ENCODE measurements around the genes CST5 and CST7.

DNA sequence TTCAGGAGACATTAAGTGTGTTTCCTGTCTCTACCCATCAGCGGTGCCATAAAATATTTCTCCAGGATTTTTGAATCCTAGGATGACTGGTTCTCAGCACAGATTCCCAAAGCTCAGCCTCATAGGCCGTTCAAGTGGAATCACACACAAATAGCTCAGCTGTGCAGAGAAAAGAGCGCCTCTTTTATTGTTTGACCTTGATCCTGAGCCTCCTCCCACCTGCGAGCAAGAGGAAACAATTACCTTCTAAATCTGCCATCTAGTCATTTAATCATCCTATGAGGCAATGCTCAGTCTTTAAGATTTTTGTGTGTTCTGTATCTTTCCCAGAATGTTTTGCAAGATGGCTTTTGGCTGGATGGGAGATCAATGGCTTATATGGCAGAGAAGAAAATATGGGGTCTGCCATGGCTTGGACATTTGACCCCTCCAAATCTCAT lies 31.9 kb upstream of the RALGAPA2 start:
- PRO-cap: no peak
- RRBS: no CpG with 5 or more reads among the region's 4 CpGs

- PRO-cap: no peak
- RRBS: no CpG with 5 or more reads among the region's 2 CpGs
Measured at GRCh38 chr20:21361428-21361823, 35.9 kb downstream of the NKX2-4 start.

- PRO-cap: no peak
- RRBS: no CpG with 5 or more reads among the region's 2 CpGs
Measured at GRCh38 chr20:22570931-22571354, 13.4 kb downstream of the FOXA2 start.

DNA sequence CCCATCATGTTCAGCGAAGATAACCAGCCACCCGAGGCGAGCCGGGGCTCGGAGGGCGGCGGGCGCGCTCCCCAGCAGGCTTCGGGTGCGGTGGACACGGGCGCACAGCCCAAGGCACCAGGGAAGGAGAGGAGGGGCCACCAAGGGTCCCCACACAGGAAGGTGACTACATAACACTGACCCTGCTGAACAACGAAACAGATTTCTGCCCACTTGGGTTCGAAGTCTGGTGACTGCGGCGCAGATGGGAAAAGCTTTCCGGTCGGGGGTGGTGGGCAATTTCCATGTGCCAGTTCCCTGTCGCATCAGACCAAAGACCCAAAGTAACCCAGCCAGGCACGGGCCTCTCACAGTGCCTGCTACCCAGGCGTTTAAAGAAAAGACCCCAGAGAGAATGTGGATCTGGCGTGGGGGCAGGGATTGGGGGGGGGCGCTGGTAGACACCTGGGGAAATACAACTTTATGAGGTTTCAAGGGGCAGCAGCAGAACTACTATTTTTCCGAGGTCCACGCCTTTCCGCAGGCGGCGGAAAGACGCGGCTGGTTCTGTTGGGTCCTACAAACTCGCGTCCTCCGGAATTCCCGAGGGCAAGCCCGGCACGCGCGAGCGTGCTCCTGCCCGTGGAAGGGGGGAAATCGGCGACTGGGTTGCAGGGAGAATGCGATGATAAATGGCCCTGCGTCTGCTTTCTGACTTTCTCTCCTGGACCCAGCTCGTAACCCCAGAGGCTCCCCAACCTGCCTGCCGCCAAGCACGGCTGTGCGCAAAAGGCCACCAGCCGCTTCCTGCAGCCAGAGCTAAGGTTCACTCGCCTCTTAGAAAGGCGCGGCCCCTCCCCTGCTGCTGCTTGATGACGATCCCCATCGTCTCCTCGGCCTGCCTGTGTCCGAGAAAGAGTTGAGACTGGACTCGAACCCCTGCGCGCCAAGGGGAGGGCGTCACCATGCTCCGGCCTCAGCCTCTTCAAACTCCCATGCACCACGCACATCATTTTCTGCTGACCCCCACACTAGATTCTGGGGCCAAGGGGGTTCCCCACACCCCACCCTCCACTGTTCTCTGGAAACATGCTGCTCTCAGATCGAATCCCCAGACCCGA lies 6.9 kb downstream of the FOXA2 start:
- PRO-cap: no peak
- RRBS: no CpG with 5 or more reads among the region's 65 CpGs

GRCh38 chr20:22763560-22764050 lies 179.2 kb upstream of the FOXA2 start:
- PRO-cap: no peak
- RRBS: no CpG with 5 or more reads among the region's 5 CpGs

GRCh38 chr20:23051170-23051757 lies 1.8 kb upstream of the THBD start:
- PRO-cap: bidirectional peak, plus-strand start at chr20:23051265, minus-strand start at chr20:23051100; bidirectional peak, plus-strand start at chr20:23051669, minus-strand start at chr20:23051556
- RRBS: 83% methylated on average over 9 of the region's 29 CpGs

- PRO-cap: no peak
- RRBS: no CpG with 5 or more reads among the region's 11 CpGs
Measured at GRCh38 chr20:23084264-23084595, 1.9 kb downstream of the CD93 start.

GRCh38 chr20:23092649-23093304 lies 6.7 kb upstream of the CD93 start:
- PRO-cap: no peak
- RRBS: no CpG with 5 or more reads among the region's 5 CpGs

GRCh38 chr20:23119543-23120168 lies 33.5 kb upstream of the CD93 start:
- PRO-cap: no peak
- RRBS: no CpG with 5 or more reads among the region's 11 CpGs

DNA sequence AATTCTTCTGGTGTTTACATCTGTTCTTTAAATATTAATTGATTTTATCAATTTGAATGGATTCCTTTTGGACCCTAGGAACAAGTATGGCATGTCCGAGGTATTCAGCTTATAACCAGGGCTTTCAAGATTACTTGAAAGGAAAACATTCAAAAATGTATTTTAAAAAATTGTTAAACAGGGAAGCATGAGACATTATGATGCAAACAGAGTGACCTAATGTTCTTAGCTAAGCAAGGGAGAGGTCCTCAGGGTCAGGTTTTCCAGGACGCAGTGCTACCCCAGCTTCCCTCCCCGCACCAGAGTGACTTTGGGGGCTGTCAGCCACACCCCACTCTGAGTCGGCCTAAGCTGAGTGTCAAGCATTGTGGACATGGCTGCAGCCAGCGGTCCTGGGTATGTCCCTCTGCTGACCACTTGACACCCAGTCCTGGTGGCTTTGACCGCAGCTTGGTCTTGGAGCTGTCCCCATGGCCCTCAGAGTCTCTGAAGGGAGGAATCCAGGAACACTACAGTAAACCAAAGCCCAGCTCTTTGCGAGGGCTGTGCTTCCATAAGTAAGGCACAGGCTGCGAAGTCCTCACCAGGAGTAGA lies 54.8 kb upstream of the CD93 start:
- PRO-cap: no peak
- RRBS: no CpG with 5 or more reads among the region's 8 CpGs

DNA sequence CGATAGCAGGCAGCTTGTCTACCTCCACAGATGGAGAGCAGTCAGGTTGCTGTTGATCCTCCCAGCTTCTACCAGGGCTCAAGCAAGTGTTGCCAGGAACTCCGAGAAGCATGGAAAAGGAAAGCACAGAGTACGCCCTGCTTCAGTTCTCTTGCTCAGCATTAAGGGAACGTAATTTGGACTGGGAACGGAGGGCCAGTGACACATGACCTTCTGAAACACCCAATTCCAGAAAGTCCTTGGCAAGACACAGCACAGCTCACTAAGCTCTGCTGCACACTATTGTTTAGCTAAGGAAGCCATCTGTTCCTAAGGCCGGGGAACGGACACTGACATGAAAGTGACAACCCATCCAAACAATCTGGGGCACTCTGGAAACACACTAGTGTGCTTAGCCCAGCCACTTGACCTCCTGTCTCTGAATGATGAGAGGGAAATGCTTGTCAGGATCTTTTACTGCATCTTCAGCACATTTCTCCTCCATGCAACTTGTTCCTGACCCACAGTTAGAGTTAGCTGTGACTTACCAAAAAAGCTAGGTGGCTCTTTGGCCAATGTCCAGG lies 56.9 kb upstream of the NXT1 start:
- PRO-cap: no peak
- RRBS: no CpG with 5 or more reads among the region's 7 CpGs

- PRO-cap: no peak
- RRBS: no CpG with 5 or more reads among the region's 6 CpGs
Measured at GRCh38 chr20:23315190-23315389, 35.5 kb upstream of the NXT1 start.

GRCh38 chr20:23349869-23350701 lies 506 bp upstream of the NXT1 start:
- PRO-cap: bidirectional peak, plus-strand start at chr20:23349996, minus-strand start at chr20:23350064; bidirectional peak, plus-strand start at chr20:23350168, minus-strand start at chr20:23350210; bidirectional peak, plus-strand start at chr20:23350327, minus-strand start at chr20:23350375; bidirectional peak, plus-strand start at chr20:23350799, minus-strand start at chr20:23350662
- RRBS: 9% methylated on average over 5 of the region's 54 CpGs

GRCh38 chr20:23364658-23365375 lies 2.8 kb downstream of the GZF1 start:
- PRO-cap: no peak
- RRBS: 96% methylated on average over 3 of the region's 13 CpGs

- PRO-cap: no peak
- RRBS: no CpG with 5 or more reads among the region's 12 CpGs
Measured at GRCh38 chr20:23369751-23370248, 7.8 kb downstream of the GZF1 start.

DNA sequence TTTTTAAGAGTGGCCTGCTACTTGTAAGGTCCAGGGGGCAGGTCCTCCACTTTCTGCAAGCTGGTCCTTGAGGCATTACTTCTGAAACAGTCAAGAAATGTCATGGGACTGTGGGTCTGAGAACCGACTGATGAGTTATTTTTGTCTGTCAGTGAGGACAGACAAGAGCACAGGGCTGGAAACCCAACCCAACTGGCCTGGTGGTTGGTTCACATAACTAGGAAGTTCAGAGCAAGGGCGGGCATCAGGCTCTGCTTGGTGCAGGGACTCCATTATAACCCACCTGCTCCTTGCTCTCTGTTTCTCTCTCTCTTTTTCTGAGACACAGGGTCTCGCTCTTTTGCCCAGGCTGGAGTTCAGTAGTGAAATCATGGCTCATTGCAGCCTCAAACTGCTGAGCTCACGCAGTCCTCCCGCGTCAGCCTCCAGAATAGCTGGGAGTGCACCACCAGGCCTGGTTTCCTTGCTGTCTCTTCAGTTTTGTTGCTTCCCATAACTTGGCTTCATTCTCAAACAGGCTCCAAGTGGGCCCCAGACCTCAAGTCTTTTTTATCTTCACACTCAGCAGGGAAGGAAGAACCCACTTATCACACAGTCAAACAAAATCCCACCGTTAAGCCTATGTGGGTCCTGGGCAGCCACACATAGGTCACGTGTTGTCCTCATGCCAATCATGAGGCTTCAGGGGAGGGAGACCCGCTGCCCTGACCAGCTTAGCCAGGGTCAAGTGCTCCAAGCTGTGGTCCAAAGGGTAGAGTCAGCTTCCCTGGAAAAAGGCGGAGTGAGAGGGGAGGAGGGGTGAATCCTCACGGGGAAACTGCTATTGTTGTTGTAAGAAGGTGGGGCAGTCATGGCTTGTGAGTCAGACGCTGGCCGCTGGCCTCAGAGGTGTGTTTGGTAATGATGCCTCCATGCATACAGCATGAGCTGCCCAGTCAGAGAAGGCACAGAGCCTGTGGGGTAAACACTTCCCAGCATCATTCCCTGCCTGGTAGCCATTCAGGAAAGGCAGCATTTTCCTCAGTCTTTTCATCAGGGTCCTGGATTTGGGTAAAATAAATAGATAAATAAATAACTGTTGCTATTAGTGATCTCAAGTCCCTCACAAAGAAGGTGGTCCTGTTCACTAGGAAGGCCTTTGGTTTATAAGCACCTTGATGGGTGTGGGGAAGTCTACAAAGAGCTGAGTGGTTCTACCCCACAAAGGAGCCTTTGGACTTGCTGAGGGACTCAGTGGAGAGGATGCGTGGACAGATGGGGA lies 8.9 kb downstream of the CST3 start:
- PRO-cap: no peak
- RRBS: no CpG with 5 or more reads among the region's 14 CpGs

- PRO-cap: no peak
- RRBS: no CpG with 5 or more reads among the region's 15 CpGs
Measured at GRCh38 chr20:23636337-23636985, 1.3 kb downstream of the CST3 start.

DNA sequence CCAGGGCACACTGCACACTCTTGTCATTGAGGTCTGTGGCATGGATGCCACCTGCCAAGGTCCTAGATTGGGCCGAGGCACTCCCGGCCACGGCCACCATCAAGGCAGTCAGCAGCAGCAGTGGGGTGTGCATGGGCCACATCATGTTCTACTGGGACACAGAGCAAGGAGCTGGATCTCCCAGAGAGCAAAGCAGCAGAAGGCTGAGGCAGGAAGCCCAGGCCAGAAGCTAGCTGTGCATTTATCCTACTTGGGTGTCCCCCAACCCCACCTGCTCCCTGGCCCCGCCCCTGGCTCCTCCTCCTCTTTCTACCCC lies at the start of gene CST5:
CST5 (minus strand) TSS at position 217 of the 316 bp plus-strand sequence.
- PRO-cap: no peak
- RRBS: no CpG with 5 or more reads among the region's 4 CpGs

DNA sequence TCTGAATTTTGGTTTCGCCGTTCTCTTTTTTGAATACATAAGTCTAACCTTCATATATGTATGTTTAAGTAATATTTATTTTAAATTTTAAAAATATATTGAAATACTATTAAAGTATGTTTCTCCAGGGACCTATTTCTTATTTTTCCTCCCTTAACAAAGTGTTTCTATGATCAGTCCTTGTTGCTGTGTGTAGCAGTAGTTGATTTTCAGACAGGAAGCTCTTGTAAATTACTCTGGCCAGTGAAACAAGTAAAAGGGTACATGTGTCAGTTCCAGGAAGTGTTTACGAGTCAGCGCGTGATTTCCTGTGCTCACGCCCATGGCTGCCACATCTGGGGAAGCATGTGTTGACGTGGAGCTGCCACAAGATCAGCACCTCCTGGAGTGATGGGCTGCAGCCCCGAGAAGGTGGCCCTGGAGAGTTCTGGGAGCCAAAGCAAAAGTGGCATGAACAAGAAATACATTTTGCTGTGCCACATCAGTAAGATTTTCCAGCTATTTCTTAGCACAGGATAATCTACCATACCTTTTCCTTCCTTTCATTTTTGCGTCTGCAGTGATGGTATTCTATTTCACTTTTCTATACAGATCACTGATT lies 38.7 kb upstream of the GGTLC1 start:
- PRO-cap: no peak
- RRBS: no CpG with 5 or more reads among the region's 9 CpGs

DNA sequence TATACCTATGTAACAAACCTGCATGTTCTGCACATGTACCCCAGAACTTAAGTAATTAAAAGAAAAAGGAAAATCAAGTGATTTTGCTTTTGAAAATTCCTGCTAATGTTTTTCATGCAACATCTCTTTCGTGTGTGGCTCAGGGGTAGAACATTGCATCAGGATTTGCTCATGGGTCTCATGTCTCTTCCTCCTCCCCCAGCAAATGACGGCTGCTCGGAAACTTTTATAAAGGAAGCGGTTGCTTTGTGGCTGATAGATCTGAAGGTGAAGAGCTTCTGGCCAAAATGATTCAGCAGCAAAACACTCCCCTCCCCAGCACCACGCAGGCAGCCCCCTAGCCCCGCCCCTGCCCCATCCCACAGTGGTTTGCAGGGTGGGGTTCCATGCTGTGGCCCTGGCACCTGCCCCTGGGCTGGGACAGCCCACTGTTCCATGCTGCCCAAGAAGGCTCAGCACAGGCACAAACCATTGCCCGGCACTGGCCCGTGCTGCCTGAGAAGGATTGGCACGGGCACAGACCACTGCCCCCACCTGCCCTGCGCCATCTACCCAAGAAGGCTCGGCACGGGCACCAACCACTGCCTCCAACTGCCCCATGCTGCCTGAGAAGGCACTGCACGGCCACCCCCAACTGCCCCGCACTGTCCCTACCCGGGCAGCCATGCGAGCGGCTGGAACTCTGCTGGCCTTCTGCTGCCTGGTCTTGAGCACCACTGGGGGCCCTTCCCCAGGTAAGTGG lies at the start of gene CST7:
CST7 (plus strand) TSS at position 428 of the 742 bp plus-strand sequence.
- PRO-cap: no peak
- RRBS: 91% methylated on average over 3 of the region's 17 CpGs